ENCODE results near the gene LRRC28.

- PRO-cap: no peak
Observed at GRCh38 chr15:98562380-98562948, 85.9 kb upstream of the IGF1R start.

DNA sequence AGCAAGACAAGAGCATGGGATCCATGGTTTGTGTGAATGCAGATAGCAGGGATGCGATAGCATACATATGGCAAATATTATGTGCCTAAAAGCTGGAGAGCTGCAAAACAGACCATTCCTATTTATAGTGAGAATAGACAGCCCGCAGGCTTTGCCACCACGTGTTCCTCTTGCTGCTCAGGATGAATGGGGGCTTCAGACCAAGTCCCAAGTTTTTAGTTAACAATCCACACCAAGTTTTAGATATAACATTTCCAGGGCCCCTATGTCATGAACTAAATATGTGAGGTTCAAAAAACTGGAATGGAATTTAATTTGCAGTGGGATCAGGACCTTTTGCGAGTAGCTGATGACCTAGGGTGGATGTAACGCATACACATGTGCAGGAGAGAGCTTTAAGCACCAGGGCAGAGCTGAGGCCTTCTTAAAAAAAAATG lies 48.5 kb upstream of the IGF1R start:
- PRO-cap: no peak

DNA sequence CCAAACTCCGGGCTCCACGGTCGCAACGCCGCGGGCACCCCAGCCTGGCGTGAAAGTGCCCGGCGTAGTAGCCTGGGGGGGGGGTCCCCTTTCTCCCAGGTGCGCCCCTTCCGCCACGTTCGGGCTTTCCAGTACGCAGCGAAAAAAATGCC lies 621 bp upstream of the IGF1R start:
- PRO-cap: no peak

DNA sequence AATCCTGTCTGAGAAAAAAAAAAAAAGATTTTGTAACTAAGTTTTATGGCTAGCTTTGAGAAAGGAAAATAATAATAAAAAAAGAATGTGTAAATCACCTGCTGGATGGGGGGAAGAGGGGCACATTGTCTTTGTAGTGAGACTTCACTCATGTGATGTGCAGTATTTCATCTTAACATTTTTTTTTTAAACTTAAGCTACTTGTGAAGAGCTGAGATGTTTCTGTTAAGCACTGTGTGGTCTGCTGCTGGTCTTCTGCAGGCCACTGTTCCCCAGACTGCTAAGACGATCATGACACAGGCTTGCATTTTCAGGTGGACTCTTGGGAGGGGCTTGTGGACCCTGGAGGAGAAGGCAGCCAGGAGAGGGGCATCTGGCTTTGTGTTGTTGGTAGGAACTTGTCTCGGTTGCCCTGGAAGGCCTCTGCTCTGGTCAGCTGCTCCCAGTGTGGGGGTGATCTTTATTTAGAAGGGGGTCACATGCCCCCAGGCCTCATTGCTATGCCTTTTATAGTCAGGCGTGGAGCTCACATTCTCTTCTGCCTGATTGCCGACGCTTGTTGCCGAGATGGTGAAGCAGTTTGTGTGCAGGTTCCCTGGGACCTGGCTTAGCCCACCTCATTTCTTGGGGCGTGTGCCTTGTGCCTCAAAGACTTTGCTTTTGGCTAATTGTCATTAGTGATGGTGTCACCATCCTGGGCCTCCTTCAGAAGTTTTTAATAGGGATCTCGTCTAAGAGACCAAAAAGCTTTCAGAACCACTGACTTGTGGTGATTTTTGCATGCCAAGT lies 66.5 kb downstream of the IGF1R start:
- PRO-cap: no peak

GRCh38 chr15:98727304-98728217 lies 79.2 kb downstream of the IGF1R start:
- PRO-cap: no peak

- PRO-cap: no peak
Observed at GRCh38 chr15:98800982-98801766, 152.8 kb downstream of the IGF1R start.

- PRO-cap: no peak
Observed at GRCh38 chr15:98835072-98835700, 172.4 kb downstream of the PGPEP1L start.

DNA sequence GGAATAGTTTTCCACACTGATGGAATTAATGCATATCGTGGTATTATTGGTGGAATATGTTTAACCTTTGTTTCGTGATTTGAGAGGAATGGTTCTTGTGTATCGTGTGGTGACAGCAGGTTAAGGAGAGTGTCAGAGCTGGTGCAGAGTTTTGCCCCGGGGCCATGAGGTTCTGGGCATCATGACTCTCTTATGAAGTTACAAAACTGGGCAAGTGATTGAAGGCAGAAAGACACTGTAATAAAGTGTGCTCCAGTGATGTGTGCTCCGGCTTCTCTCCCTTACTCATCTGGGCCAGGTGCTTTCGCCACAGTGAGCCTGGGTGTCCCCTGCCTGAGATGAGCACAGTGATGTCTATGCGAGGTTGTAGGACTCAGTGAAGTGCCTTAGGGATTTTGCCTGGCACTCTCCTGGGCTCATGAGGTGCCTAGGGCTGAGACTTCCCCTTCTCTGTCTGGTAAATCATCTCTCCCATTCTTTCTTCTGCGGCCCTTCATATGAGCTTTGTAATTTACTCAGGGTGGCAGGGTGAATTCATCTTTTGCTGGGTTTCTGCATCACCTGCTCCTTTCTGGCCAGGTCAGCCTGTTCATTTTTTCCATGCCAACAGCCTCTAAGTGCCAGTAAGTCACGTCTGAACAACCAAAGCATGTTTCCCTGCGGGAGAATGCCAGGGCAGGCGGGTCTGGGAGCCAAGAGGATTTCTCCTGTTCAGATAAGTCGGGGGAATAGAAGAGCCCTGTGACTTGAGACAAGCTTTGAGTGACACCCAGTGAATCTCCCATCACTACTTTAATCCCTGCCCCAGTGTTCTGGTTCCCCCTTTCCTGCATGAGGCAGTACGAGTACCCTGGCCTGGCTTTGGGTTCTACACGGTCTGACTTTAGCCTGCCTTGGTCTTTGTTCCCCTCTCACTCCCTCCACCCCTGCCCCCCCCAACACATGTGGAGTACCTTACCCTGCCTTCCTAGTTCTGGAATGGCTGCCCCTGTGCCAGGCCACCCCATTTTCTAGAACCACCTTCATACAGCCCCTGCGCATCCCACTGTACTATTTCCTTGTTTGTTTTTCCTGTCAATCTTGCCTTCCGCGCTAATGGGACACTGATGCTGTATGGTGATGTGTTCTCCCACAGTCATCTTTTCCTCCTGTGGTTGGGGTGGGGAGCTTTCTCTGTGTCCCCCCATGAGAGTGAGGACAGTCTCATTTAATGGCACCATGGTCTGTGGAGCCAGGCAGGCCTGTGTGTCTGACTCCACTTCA lies 153.1 kb downstream of the PGPEP1L start:
- PRO-cap: no peak

- PRO-cap: no peak
Observed at GRCh38 chr15:98874622-98875322, 132.8 kb downstream of the PGPEP1L start.

GRCh38 chr15:98900289-98900984 lies 107.2 kb downstream of the PGPEP1L start:
- PRO-cap: no peak

DNA sequence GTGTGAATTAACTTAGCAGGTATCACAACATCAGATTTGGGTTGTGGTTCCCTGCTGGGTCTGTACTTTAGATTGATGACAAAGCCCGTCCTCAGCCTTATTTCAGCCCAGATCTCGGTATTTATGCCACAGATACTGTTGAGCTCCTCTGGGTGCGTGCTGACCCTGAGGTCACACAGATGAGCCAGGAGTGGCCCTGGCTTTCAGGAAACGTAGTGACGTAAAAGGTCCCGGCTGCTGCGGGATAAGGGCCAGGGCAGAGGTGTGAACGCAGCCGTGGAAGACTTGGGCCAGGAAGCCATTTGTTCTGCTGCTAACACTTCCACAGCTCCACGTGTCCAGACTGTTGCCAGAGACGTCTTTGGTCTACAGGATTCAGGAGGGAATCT lies 54.3 kb downstream of the PGPEP1L start:
- PRO-cap: no peak

GRCh38 chr15:98982963-98983845 lies 24.4 kb downstream of the PGPEP1L start:
- PRO-cap: no peak

GRCh38 chr15:99009800-99010038 lies 2.1 kb upstream of the PGPEP1L start:
- PRO-cap: no peak

GRCh38 chr15:99114067-99115143 lies 9.5 kb downstream of the SYNM start:
- PRO-cap: no peak

DNA sequence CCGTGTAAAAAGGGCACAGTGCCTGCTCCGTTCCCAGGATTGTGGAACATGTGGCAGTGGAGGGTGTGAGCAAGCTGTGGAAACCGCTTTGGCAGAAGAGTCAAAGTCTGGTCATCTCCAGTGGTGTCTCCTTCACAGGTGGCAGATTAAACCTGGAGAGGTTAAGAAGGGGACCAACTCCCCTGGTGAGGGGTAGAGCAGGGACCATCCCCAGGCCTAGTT lies 10.2 kb downstream of the SYNM start:
- PRO-cap: no peak

DNA sequence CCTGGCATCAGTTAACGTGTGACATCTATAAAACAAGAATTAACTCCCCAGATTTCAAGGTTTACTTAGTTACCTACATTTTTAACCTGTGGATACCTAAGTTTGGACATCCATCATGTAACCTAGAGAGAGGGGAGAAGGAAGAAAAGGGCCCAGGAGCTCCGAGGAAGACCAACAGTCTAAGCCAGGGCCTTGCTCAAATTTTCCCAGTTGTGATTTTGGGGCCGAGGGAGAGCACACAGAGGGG lies 22.8 kb downstream of the SYNM start:
- PRO-cap: no peak

DNA sequence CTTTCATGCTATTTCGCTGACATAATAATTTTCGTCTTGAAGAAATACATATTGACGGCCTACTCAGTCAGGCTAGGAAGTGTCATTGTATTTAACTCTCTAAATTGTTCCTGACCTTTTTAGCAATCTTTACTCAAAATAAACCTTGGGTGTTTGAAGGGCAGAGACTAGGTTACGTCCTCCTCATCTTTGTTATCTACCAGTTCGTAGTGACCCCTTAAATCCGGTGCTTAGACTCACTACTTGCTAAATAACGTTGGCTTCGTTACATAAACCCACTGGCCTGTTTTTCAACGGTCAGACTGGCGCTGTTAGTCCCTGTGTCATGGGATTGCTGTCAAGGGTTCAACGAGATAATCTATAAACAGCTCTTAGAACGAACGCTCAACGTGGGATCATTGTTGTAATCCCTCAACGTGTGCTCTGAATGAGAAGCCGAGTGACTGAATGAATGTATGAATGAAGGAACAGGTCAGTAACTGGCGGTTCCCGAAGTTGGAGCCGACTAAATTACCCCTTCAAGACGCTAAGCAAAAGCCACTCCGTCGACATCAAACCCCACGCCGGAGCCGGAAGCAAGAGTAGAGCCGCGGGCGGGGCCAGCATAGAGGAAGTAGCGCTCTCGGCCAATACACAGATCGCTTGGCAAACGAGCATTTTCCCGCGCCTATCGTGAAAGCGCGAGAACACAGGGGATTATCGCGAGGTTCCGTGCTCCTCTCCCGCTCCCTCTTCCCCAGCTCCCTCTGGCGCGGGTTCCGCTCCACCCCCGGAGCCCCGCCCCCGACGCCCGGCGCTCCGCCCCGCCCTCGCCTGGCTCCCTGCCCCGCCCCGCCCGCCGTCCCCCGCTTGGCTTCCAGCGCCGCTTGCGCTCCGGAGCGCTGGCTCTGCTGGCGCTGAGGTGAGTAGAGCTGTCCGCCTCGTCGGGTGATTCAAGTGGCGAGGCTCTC lies at the start of gene LRRC28:
Gene LRRC28 (plus strand): TSS at position 841 of the 950 bp plus-strand sequence.
- PRO-cap: bidirectional peak, plus-strand start at position 878 of the sequence, minus-strand start at position 577 of the sequence

- PRO-cap: no peak
Observed at GRCh38 chr15:99257222-99257927, 6.1 kb downstream of the LRRC28 start.

DNA sequence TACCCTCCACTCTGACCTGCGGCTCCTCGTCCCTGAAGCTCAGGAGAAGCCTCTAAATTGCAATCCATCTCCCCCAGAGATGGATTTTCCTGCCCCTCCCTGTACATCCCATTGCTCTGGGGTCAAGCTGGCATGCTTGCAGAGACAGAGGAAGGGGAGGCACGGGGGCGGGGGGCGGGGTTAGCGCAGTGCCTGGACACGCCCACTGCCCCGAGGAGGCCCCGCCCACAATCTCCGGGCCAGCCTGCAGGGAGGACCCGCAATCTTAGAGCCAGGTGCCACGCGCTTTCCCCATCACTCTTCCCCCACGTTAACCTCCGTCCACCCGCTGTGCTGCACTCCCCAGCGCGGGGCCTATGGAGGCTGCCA lies 118.3 kb upstream of the MEF2A start:
- PRO-cap: no peak

GRCh38 chr15:99504704-99505253 lies 61.0 kb upstream of the MEF2A start:
- PRO-cap: no peak

Measured in pulmonary lymph node (tissue), 1 donor.